H7 (cell line): ENCODE measurements around the gene RBM7.

GRCh38 chr11:114130717-114131411, 71.4 kb downstream of the ZBTB16 start:
- RAMPAGE, long total RNA: no peak

GRCh38 chr11:114132487-114132844, 73.0 kb downstream of the ZBTB16 start:
- RAMPAGE, long total RNA: no peak

DNA sequence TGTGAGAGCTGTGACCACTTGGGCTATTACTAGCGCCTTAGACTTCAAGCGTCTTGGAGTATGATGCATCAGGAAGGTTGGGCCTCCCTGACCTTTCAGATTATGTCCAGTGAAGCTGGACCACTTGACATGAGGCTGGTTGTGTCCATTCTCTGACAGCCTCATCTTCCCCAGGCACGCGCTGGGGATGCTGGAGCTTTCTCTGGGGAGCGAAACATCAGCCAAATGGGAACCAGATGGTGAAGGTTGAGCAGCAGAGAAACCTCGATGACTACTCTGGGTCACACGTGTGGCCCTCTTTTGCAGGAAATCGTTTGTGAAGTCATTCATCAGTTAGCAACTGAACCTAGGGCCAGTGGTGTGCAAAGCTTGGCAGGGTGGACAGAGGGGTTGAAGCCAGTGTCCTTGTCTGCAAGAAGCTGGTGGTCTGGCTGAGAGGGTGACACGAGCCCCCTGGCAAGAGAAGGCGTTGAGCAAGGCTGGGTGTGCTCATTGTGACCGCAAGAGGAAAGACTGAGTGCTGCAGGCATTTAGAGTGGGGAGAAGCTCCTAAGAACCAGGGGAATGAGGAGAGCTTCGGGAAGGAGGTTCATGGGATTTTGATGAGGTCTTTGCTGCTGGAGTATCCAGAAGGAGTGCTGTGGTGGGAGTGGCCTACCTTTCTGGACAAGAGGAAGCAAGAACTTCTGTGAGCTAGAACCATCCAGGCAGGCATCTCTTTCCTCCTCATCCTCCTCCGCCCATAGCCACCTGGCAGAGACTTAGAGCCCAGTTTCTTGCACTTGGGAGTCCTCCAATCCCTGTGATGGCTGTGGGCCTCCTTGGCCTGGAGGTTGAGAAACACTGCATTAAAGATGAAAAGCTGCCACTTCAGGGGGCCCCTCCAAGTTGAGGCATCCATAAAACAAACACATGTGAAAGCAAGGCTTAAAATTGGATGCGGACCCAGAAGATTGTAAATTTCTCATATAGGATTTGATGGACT, 110.0 kb downstream of the ZBTB16 start:
- RAMPAGE, long total RNA: no peak

GRCh38 chr11:114175535-114176794, 116.5 kb downstream of the ZBTB16 start:
- RAMPAGE, long total RNA: no peak

DNA sequence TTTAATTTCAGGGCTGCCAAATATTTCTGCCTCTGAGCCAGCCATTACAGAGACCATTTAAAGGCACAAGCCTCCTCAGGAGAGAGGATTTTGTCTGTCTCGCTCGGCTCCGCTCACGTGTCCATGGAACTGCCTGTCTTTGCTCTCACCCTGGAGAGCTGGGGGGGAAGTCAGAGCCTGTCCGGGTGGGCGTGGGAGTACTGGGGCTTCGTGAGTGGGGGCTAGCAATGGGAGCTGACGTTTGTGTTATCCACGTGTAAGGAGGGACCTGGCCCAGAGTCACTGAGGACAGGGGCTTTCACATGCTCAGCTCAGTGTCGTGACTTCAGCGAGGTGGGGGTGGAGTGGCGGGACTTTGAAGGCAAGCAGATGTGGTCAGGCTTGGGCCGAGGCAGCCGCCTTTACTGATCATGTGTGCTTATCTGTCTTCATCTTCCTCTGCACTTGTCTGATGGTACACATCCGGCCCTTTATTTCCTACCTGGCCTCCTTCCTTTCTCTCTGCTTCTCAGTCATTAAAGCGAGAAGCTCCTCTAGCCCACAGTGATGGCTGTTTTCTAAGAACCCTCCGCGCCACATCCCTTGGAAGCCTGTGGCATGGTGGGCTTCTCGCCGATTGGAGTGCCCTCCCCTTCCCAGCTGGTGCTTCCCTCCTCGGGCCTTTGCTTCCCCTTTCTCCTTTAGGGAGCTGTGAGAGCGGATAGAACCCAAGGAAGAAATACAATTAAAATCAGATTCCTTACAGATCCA, 113.1 kb upstream of the NNMT start:
- RAMPAGE, long total RNA: no peak

- RAMPAGE, long total RNA: no peak
Measured at GRCh38 chr11:114200223-114201083, 95.7 kb upstream of the NNMT start.

- RAMPAGE, long total RNA: no peak
Measured at GRCh38 chr11:114250168-114250621, 46.0 kb upstream of the NNMT start.

DNA sequence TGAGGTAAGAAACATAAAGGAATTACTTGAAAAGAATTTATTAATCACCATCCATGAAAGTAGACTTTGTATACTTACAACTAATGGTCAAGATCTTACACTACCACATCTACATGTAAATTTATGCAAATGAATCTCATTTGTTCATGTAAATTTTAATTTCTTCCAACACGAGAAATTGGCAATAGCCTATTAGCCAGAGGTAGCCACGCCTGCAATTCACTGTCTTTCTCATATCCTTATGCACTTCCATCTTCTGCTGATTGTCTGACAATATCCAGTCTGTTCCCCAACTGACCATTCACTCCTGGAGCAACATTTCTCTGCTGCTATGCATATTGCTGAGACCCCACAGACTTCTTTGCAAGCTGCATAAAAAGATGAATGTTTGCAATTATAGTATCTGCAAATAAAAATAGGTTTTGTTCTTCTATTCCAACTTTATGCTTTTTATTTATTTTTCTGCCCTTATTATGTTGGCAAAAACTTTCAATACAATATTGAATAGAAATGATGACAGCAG, 2.5 kb downstream of the NNMT start:
- RAMPAGE, long total RNA: no peak

DNA sequence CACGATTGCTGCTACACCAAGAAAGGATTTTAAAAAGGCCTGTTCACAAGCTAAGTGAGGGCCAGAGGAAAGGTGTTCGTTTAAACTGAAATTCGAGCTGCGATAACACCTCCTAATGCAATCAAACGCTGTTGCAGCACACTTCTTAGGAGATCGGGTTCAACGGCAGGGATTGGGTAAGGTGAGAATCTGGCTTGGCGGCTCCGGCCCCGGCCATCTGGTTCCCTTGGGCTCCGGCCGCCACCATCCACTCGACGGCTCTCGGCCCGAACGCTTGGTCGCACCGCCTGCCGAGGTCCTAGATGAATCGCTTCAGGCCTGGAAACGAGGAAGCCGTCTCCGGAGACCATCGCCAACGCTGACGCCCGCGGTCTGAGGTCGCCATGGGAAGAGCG, 434 bp downstream of the C11orf71 start:
- RAMPAGE, long total RNA: no peak

DNA sequence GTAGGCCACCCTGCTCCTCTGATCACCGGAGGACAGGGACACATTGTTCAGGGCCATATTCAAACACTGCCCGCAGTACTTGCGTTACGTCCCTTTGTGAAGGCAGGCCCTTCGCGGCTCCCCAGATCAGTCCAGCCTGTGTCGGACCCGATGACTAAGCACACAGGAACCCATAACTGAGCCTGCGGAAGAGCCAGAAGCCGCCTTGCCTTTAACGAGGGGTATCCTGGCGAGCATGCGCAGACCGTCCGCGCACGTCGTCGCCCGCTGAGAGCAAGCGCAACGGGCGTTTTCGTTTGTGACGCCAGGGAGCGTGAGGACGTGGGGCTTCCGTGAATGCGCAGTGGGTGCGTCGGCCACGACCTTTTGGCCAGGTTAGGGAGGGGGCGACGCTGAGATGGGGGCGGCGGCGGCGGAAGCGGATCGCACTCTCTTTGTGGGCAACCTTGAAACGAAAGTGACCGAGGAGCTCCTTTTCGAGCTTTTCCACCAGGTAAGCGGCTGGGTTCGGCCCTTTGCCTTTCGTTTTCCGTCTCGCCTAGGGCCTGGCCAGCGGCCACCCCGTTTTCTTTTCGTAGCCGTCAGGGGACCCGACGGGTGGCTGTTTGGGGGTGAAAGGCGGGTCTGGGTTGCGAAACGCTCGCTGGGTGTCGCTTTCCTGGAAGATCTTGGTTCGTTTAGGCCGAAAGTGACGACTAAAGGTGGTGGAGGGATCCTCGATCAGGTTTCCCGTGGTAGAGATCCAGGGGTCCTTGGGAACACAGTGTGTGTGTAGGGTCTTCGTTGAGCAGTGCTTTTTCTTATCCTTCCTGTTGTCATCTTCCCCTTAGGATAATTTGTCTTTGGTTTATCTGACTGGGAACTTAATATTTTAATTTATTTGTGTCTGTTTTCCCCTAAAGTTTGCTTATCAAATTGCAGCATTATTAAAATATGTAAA, at the start of gene RBM7:
Gene RBM7, plus strand, starts transcription at position 392 of the 940 bp plus-strand sequence.
- RAMPAGE, long total RNA: start-site peak on the minus strand centred at position 198 of the sequence, 38 bp wide, 44 reads; start-site peak on the plus strand centred at position 406 of the sequence, 56 bp wide, 231 reads

GRCh38 chr11:114666119-114666473, 12.2 kb upstream of the NXPE2 start:
- RAMPAGE, long total RNA: no peak

GRCh38 chr11:114796975-114797174, 118.5 kb downstream of the NXPE2 start:
- RAMPAGE, long total RNA: no peak

DNA sequence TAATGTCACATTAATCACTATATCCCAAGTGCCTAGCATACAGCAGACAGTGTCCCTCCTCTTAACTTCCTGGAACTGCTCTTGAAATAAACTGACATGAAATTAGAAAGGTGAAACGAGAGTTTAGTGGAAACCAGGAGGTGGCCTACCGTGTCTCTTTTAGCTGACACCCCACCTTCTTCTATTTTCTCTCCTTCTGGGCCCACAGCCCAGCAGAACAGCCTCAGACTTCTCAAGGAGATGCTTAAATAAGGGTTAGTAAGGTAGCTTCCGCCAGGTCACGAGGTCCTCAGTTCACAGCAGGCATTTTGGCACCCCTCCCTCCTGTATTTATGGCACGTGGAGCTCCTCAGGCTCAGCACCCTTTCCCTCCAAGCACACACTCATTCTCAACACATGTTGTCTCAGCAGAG, 118.9 kb downstream of the NXPE2 start:
- RAMPAGE, long total RNA: no peak

- RAMPAGE, long total RNA: no peak
Measured at GRCh38 chr11:115267866-115268217, 236.4 kb downstream of the CADM1 start.

DNA sequence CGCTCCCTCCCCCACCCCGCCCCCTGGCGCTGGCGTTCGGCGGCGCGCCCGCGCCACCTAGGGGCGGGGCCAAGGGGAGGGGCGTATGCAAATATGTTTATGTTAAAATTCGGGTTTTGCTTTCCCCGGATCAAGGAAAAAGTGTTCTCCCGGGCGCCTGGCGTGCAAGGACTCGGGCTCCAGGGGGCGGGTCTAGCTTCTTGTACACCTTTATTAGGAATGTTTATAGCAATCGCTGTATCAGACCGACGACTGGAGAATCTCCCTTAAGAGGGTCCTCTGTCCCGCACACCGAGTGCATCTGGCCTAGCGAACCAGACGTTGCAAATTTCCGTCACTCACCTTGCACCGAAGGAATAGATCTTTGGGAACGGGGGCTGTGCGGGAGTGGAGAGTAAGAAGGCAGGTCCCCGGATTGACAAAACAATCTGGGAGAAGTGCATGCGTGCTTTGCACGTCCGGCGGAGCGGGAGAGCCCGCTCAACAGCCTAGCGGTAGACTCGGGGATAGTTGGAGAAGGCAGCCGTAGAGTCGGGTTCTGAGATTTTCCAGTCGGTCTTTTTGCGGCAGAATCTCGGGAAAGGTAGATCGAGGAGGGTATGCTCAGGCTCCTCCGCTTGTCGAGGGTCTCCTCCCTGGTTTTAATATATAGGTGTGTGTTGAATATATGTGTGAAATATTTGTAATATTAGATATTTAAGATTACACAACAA, 482 bp upstream of the CADM1 start:
- RAMPAGE, long total RNA: no peak

GRCh38 chr11:115523496-115523933, 19.3 kb upstream of the CADM1 start:
- RAMPAGE, long total RNA: no peak

DNA sequence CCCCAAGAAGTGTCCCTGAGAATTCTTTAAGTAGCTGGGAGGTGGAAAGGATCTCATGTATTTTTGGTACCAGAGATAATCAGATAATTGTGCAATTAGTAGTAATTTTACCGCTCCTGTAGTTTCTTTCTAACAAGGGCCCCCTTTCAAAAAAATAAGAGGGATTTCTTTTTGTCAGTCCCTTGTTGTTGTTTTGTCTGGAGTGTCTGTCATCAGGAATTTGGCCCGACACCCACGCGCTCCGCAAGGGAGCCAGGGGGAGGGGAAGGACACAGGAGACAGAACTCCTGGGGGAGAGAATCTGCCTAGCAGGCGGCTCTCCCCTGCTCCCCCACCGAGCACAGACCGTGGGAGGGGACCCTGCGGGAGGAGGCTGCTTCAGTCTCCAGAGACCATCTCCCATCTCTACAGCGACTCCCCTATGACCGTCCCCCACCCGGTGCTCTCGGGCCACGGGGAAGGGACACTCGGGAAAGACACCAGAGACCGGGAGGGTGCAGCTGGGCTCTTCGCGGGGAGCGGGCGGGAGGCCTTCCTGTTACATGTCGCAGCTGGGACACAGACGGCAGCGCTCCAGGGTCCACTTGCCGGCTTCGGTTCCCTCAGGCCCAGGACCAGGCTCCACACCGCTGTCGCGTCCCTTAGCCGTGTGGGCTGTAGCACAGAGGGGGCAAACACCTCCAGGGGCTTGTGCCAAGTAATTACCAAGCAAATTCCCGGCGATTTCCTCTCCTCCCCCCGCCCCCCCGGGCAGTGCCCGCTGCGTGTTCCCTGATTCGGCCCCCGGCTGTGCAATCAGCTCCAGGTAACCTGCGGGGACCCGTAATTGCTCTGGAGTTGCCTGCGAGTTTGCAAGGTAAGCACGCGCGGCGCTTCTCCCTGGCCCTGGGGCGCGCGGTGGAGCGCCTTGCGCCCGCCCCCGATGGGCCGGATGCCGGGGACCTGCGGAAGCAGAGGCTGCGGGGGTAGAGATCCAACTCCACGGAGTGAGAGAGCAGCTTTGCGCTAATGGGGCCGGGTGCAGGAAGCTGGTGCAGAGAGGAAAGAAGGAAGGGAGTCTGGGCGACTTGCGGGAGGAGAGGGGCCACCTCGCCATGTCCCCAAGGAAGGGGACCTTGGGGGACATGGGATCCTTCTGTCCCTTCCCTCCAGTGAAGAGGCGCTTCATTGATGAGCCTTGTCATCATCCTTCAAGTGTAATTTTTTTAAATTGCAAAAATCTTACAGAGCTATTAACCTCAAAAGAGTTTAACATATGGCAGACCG, 155.1 kb upstream of the CADM1 start:
- RAMPAGE, long total RNA: no peak

GRCh38 chr11:115717082-115717641, 212.9 kb upstream of the CADM1 start:
- RAMPAGE, long total RNA: no peak

DNA sequence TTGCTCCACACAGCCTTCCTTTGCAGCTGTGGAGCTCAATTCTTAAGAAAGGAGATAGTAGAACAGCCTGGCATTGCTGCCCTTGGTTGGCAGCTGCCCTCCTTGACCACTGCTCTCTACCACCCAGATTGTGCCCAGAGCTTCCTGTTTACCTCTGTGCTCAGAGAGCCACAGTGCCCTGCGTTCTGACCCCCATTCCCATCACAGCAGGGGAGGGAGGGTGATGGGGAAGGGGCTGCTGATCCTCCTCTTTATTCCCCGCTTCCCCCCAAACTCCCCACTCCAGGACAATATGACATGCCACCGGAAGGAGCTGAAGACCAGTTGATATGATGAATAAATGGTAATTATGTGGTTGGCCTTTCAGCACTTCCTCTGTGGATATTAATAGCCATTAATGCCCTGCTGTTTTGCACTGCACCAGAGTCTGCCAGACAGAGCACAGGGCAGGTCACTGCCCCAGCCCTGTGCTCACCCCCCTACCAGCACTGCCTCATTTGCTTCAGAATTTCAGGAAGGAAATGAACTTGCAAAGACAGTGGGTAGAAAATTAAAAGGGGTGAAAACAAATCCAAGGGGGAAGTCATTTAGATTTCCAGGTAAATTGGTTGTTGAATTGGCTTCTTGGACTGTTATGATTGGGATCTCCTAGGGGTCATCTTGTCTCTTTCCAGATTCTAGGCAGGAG, 426.9 kb upstream of the CADM1 start:
- RAMPAGE, long total RNA: no peak

DNA sequence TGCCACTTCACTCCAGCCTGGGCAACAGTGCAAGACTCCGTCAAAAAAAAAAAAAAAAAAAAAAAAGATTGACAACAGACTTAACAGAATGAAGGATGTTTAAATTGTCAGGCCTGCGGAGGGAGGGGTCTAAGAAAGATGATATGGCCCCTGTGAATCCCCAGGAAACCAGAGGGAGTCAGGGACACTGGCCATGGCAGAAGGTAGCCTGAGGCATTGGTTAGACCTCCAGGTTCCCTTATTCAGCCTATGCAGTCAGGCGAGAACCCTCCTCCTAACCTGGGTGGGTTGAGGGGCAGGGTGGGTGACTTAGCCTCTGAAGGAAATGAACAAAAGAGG, 577.5 kb downstream of the BUD13 start:
- RAMPAGE, long total RNA: no peak